Cardiac fibroblast (primary cell): Measurements from ENCODE around the gene RAB1A.

GRCh38 chr2:64749084-64749442, 95.3 kb upstream of the SERTAD2 start:
- RRBS = no CpG with 5 or more reads among the region's 1 CpG

DNA sequence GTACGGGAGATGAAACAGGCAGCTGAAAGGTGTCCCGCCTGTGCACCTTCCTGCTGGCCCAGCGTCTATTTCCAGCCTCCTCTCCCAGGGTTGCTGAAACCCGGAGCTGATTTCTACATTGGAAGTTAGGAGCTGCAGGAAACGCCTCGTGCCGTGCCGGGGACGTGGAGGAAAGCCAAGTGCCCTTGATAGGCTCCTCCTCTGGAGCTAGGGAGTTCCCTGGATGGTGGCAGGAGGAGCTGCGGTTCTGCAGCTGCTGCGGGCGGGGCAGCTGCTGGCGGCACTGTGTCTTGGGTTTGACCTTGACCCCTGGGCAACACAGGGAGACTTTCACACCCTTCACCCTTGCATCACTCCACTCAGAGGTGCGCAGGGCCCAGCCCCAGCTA, 130.0 kb upstream of the SLC1A4 start:
- RRBS = 2% methylated on average over 5 of the region's 14 CpGs

DNA sequence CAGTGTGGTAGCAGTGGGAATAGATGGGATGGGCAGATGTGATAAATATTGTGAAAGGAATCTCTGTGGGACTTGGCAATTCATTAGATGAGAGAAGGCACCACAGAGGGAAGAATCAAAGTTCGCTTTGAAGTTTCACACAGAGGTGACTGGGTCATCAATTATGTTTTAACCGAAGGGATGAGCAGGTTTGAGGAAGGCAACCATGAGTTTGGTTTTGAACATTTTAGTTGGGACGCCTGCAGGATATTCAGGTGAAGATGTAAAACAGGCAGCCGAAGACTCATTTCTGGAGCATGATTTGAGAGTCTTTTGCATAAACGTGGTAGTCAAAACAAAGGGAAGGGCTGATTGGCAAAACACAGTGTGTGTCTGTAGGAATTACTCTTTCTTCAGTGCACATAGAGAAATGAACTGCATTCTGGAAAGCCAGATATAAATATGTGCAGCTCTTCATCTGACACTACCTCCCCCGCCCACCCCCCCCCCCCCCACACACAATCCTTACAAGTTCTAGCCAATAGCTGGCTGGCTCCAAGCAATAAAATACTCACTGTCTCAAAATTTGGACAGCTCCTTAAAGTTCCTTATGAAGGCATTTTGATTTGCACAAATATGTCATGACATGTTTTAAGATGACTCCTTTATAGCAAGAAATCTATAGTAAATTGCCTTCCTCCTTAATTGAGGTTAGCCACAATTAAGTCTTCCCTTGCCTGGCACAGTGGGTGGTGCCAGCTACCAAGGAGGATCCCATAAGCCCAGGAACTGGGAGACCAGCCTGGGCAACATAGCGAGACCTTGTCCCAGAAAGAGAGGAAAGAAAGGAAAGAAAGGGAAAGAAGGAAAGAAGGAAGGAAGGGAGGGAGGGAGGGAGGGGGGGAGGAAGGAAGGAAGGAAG, 1.8 kb upstream of the SLC1A4 start:
- RRBS = no CpG with 5 or more reads among the region's 7 CpGs

- RRBS = under 1% methylated on average over 23 of the region's 40 CpGs
Observed at GRCh38 chr2:64989546-64989855, 302 bp downstream of the SLC1A4 start.

DNA sequence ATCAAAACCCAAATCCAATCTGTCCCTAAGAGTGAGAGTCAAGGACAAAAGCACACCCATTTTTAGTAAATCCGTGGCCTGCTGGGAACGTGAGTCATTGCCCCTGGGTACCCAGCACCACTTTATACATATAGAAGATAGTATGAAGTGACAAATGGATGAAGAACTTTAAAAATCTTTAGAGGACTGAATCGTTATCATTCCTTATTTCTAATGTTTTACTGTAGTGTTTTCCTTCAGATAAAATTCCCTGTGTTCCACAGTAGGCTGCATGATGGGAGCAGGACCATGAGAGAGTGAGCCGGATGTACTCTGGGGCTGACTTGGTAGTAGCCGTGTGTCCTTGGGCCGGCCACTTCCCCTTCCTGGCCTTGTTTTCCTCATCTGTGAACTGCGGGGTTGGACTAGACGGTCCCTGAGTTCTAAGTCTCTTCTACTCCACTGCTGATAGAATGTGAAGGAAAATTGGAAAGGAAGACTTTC, 28.5 kb upstream of the CEP68 start:
- RRBS = no CpG with 5 or more reads among the region's 8 CpGs

GRCh38 chr2:65055630-65056325, 438 bp upstream of the CEP68 start:
- RRBS = 1% methylated on average over 25 of the region's 49 CpGs

DNA sequence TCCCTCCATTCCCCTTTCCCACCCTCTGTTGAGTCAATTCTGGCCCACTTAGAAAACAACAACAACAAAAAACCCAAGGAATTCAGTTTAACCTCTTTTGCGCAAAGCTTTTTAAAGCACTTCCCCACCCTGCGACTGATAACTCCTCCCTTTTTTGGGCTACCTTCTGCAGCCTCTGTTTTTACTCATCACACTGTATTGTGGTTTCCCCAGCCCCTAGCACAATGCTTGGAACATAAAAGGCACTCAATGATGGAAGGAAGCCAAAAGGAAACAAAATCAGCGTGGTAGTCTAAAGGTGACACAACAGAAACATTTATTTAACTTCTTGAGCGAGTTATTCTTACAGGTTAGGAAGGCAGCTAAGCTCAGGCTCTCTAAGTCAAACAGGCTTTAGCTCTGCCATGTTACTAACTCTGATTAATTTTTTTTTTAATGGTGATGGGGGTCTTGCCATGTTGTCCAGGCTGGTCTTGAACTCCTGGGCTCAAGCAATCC, 1.2 kb downstream of the CEP68 start:
- RRBS = no CpG with 5 or more reads among the region's 4 CpGs

DNA sequence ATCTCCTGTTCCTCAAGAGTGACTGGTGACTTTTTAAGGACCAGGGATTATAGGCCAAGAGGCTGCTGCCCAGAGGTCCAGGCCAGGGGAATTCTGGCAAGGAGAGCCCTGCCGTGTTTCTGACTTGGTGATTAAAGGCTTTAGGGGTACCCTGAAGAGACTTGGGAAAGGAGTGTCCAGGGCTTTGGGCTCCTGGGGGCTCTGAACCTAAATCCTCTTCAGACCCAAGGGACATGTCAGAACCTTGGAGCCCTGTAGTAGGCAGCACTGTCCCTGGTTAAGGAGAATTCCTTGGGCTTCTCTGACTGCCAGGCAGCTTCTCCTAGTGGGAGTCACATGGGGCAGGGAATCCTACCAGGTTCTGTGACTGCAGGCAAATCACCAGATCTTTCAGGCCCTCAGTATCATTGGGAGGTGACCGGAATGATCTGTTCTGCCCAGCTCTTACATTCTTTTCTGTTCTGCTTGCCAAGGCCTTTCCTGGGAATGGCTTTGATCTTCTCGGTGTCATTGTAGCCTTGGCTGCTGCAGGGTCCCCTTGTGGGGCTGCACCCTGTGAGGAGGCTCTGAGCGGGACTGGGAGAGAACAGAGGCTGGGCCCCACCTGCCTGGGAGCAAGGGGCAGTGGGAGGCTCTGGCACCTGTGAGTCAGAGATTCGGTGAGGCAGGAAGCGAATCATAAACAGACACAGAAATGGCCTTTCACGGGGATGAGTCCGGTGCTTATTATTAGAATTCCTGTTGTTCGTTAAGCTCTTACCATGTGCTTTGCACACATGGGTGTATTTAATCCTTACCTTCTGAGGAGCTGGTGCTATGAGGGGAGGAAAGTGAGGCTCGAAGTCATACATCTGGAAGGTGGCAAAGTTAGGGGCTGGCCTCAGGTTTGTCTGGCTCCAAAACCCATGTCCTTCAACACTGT, 14.0 kb downstream of the CEP68 start:
- RRBS = no CpG with 5 or more reads among the region's 10 CpGs

DNA sequence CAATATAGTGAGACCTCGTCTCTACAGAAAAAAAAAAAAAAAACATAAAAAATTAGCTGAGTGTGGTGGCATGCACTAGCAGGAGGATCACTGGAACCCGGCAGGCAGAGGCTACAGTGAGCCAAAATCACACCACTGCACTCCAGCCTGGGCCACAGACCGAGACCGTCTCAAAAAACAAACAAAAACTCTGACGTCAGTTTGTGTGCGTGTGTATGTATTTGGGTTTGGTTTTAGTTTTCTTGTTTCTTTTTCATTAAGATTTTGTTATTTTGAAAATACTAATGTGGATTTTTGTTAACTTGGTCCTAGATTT, 19.0 kb downstream of the CEP68 start:
- RRBS = no CpG with 5 or more reads among the region's 6 CpGs

DNA sequence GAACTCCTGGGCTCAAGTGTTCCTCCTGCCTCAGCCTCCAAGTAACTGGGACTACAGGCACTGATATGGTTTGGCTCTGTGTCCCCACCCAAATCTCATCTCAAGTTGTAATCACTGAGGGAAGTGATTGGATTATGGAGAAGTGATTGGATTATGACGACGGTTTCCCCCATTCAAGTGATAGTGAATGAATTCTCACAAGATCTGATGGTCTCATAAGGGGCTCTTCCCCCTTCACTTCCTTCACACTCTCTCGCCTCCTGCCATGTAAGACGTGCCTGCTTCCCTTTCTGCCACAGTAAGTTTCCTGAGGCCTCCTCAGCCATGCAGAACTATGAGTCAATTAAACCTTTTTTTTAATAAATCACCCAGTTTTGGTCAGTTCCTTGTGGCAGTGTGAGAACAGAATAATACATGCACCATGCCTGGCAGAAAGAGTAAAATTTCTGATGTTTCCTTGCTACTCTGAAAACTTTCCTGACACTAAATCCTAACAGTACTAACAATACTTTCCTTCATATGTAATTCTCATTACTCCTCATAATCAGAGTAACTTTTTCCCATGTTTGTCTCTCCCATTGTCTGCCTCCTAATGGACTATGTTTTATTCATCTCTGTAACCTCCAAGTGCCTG, 36.6 kb downstream of the CEP68 start:
- RRBS = no CpG with 5 or more reads among the region's 4 CpGs

DNA sequence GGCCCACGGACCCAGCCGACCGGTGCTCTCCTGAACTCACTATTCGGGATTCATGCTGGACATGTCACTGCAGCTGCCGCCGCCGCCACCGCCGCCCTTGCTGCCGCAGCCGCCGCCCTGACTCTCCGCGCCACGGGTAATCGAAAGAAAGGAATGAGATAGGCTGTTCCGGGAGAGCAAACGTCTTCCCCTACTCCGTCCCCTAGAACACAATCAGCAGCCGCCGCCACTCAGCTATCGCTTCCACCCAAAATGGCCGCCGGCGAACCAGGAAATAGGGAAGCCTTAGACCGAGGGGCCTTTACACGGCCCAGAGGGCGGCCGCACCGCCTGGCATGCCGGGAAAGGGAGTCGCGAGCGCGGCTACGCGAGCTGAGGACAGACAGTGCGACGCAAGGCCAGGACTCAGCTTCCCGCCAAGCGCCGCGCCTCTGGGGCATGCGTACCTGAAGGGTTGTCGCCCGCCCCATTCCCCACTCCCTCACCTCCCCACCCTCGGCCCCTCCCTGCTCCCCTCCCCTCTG, at the start of gene RAB1A:
Gene RAB1A (minus strand): TSS at position 254 of the 524 bp plus-strand sequence.
- RRBS = under 1% methylated on average over 13 of the region's 47 CpGs

- RRBS = no CpG with 5 or more reads among the region's 3 CpGs
Observed at GRCh38 chr2:65170451-65171085, 40.7 kb upstream of the RAB1A start.

DNA sequence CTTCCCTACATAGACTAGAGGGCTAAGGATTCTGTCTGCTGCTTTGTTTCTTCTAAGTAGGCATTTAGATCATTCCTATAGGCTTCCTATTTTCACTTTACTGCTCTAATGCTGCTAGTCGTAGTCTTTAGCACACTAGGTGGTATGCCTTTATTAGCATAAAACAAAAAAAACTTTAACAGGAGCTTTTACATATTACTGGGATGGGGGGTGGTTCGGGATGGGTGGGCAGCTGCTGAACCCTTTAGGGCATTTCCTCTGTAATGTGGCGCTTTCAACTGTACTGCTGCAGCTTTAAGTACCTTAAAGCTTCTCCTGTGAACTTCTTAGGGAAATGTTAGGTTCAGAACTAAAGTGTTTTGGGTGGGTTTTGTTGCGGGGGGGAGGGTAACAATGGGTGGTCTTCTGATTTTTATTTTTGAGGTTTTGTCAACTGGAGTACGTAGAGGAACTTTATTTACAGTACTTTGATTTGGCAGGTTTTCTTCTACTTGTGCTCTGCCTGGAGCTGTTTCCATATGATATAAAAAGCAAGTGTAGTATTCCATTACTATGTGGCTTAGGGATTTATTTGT, 41.4 kb downstream of the ACTR2 start:
- RRBS = no CpG with 5 or more reads among the region's 5 CpGs

DNA sequence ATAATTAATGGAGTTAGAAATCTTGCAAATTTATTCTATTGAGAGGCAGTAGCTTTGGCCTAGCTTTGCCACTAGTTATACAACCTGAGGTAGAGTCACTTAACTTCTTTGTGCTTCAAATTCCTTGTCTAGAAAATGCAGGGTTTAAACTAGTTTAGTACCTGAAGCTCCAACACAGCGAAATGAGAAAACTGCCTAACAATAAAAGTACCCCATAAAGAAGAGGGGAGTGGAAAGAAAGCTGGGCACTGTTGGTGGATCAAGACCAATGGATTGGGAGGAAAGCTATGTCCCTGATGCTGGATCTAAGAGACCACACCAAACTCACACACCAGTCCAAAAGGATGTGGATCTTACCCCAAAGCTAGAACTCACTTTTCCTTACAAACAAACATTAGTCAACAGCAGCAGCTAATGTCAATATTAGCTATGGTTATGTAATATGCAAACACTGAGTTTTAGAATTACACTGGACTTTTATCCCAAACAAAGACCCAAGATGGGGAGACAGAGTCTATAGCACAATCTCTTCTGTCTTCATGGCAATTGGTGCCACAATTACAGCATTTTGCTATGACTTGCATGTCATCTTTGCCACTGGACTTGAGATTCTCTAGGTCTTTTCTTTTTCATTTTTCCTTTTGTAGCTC, 59.2 kb downstream of the SPRED2 start:
- RRBS = no CpG with 5 or more reads among the region's 1 CpG

- RRBS = no CpG with 5 or more reads among the region's 6 CpGs
Observed at GRCh38 chr2:65395419-65396079, 36.9 kb downstream of the SPRED2 start.

GRCh38 chr2:65430393-65430640, 2.1 kb downstream of the SPRED2 start:
- RRBS = no CpG with 5 or more reads among the region's 6 CpGs

- RRBS = no CpG with 5 or more reads among the region's 2 CpGs
Observed at GRCh38 chr2:65458863-65459332, 26.5 kb upstream of the SPRED2 start.

GRCh38 chr2:65566660-65567189, 134.3 kb upstream of the SPRED2 start:
- RRBS = 24% methylated on average over 4 of the region's 13 CpGs

DNA sequence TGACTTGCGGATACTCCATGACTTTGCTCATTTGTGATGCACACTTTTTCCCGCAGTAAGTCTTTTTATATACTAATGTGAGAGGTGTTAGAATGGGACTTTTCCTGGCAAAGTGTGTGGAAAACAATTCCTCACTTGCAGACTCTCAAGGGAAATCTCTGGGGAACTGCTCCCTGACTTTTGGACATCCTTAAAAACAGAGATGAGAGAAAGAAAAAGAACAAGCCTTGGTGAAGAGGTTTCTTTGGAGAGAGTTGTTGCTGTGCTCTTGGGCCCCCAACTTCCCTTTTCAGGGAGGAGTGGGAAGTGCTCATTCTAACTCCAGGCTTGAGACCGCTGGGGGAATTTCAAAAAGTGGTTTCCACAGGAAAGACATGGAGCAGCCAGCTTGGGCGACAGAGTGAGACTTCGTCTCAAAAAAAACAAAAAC, 142.6 kb upstream of the SPRED2 start:
- RRBS = no CpG with 5 or more reads among the region's 5 CpGs

DNA sequence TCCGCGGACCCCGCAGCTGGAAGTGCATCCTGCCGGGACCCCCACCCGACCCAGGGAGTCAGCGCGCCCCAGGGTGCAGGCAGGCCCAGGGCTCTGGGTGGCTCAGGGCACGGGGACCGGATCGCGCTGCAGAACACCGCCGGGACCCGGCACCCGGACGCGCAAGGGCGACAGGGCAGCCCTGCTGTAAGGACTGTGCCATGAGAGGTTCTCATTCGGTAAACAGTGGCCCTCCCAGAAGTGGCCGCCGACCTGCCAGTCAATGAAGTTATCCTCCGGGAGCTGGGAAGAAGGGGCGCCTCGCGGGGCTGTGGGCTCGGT, 8.2 kb upstream of the MEIS1 start:
- RRBS = 12% methylated on average over 6 of the region's 26 CpGs